ENCODE measurements around a stretch of chr20.

GRCh38 chr20:50151002-50151544 lies 2.5 kb downstream of the PEDS1 start:
- PRO-cap = no peak

DNA sequence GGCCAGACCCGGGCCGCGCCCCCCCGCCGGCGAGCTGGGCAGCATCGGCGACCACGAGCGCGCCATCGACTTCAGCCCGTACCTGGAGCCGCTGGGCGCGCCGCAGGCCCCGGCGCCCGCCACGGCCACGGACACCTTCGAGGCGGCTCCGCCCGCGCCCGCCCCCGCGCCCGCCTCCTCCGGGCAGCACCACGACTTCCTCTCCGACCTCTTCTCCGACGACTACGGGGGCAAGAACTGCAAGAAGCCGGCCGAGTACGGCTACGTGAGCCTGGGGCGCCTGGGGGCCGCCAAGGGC lies 505 bp downstream of the CEBPB start:
- PRO-cap = bidirectional peak, plus-strand start at position 206 of the sequence, minus-strand start outside the sequence

DNA sequence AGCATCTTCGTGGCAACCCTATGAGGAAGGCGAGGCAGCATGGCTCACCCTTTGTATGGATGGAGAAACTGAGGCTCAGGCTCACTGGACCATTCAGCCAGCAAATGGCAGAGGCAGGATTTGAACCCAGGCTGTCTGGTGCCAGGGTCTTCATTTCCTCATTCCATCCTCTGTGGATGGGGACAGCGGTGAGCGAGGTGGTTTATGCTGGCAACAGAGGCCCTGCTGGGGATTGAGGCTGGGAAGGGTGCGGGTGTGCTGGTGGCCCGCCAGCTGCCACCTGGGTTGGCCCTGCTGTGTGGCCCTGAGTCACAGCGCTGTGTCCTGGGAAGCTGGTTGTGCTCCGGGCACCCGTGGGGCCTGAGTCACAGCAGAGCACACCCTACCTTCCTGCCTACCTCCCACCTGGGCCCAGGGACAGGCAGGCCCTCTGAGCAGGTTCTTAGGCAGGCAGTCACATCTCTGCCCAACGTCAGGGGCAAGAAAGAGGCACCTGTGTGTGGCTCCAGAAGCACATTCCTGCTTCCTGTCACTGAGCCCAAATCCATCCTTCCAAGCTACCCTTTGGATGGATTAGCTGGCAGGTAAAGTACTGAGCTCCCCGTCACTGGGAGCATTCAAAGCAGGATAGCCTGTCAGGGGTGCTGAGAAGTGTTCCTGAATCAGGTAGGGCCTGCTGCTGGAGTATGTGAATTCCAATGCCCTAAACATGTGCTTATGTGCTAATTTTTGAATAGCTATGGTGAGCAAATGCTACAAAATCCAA lies 53.8 kb downstream of the CEBPB start:
- PRO-cap = no peak

DNA sequence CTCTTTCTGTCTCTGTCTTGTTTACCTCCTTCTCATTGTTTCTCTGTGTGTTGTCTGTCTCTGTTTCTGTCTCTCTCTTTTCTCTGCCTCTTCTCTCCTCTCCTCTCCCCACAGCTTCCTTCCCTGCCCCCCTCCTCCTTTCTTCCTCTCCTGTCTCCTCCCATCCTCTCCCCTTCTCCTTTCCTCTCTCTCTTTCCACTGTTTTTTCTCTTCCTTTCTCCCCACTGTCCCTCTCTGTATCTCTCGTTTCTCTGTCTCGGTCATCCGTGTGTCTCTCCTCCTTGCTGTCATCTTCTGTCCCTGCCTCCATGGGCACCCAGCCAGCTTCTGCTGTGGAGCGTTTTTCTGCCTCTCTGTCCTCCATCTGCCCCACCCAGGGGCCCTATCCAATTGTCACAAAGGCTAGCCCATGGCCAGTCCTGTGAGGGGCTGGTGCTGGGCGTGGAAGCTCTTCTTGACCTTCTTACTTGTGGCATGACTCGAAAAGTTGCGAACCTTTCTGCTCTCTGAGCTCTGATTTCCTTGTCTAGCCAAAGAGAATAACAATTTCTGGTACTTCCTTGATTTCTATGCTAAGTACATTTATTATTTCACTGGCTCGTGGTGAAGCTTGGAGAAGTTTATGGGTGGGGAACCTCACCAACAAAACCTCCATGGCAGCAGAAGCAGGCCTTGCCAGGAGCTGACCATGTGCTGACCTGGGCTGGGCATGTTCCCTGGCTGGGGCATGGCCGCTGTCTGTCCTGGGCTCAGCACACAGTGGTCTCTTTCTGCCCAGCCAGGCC lies 69.2 kb downstream of the CEBPB start:
- PRO-cap = no peak

DNA sequence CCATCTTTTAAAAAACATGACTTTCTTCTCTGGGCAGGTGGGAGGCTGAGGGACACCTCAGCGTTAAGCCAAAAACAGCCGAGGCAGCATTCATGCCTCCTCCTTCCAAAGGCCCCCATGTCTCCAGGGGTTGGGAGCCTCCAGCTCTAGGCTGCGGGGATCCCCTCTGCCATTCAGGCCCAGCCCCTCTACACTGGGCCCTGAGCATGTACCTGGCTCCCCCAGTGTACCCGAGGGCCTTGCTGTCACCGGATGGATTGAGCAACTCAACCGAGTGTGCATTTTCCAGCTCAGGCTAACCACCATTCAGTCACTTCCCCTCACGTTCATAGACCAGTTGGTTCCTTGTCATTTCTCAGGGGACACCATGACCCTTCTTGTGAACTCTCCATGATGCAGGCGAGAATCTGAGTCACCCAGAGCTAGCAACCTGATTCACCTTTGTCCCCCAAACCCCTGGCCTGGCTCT lies 158.6 kb downstream of the CEBPB start:
- PRO-cap = no peak

DNA sequence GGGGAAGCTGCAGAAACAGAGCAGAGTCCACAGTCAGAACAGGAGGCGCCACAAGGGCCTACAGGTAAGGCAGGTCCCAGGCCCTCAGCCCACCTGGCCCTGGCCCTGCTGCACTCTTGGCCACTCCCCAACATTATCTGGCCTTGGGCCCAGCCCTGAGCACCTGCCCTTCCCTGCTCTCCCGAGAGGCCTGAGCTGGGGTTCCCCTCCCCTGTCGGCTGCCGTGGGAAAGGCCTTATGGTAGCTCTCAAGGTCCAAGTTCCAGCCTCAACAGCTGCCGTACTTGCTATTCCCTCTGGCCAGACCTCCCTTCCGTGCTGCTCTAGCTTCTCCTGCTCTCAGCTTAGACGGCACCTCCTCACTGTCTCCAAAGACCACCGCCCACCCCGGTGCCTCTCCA lies 140.6 kb upstream of the PTPN1 start:
- PRO-cap = no peak

- PRO-cap = no peak
These were observed 123.6 kb upstream of the PTPN1 start for GRCh38 chr20:50386398-50387074.

DNA sequence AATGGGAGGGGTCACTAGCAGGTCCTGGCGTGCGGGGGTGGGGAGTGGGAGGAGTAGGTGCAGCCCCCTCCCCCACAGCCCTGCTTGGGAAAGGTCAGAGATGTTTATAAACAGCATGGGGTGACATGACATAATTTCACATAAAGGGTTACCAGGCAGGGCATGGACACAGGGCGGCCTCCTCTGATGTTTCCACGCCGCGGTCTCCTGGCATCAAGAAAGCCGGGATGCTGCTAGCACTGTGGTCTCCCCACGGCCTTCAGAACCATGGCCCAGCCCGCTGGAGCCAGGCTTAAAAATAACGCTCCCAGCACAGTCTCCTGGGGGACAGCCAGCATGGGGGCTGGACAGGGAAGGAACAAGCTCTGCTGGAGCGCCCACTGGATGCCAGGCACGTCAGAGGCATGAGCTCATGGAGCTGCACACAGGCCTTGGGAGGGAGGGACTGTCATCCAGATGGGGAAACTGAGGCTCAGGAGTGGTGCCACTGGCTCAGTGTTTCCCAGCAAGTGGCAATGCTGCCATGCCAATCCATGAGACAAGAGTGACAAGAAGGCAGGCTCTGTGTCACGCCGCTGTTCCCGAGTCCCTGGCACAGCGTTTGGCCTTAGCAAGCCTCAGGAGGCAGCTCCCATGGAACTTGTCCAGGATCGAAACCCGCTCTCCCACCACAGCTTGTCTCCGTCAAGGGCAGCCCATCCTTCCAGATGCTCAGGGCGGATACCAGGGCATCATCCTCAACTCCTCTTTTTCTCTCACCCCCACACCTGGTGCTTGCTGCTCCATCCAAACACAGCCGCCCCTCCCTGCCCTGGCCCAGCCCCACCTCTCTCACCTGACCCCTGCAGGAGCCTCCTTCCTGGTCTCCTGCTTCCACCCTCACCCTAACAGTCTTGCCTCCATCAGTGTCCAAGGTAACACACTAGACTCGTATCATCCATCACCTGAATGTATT lies 110.8 kb upstream of the PTPN1 start:
- PRO-cap = no peak

GRCh38 chr20:50400950-50401238 lies 109.3 kb upstream of the PTPN1 start:
- PRO-cap = no peak

GRCh38 chr20:50519406-50520025 lies 9.3 kb downstream of the PTPN1 start:
- PRO-cap = no peak

- PRO-cap = no peak
These were observed 62.6 kb downstream of the PTPN1 start for GRCh38 chr20:50572709-50573344.

GRCh38 chr20:50580908-50581630 lies 70.9 kb downstream of the PTPN1 start:
- PRO-cap = no peak

DNA sequence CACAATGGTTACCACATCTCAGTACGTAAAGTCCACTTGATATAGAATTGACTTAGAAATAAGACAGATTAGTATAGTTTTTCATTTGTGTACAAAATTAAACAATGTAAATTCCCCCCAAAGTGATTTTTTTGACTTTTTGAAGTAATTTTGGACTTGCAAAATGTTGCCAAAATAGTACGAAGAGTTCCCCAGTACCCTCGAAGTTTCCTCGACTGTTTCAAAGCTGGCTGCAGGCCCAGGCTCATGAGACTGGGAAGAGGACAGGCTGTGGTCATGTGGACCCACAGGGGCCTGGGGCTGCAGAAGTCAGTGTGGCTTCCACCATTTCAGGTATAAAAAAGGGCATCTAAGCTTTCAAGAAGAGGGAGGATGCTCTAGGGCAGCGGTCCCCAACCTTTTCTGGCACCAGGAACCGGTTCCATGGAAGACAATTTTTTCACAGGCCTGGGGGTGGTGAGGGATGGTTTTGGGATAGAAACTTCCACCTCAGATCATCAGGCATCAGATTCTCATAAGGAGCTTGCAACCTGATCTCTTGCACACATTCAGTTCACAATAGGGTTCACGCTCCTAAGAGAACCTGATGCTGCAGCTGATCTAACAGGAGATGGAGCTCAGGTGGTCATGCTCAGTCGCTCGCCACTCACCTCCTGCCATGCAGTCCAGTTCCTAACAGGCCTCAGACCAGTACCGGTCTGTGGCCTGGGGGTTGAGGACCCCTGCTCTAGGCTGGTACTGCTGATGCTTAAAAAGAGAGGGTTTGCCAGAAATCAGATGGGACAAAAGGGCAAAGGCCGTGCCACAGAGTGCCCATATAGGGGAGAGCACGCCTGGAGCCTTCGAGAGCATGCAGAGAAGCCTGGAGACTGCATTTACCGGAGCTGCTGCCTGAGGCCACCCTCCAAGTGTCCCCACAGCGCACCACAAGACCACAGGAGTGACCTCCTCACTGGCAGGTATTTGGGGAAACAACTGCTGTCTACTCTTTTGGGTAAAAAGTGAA lies 75.2 kb downstream of the PTPN1 start:
- PRO-cap = no peak

DNA sequence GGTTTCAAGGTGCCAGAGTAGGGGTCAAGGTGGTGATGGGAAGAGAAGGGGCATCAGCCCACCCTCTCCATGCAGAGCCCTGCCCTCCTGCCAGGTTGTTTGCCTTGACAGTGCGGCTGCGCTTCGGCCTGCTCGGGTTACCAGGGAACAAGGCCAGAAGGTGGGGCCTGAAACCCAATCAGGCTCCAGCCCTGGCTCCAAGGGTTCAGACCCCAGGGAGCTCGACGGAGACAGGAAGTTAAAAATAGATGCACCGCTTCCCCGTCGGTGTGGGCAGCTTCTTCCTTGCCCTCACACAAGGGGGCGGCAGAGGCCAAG lies 65.4 kb downstream of the RIPOR3 start:
- PRO-cap = unidirectional peak, plus-strand start at position 208 of the sequence

DNA sequence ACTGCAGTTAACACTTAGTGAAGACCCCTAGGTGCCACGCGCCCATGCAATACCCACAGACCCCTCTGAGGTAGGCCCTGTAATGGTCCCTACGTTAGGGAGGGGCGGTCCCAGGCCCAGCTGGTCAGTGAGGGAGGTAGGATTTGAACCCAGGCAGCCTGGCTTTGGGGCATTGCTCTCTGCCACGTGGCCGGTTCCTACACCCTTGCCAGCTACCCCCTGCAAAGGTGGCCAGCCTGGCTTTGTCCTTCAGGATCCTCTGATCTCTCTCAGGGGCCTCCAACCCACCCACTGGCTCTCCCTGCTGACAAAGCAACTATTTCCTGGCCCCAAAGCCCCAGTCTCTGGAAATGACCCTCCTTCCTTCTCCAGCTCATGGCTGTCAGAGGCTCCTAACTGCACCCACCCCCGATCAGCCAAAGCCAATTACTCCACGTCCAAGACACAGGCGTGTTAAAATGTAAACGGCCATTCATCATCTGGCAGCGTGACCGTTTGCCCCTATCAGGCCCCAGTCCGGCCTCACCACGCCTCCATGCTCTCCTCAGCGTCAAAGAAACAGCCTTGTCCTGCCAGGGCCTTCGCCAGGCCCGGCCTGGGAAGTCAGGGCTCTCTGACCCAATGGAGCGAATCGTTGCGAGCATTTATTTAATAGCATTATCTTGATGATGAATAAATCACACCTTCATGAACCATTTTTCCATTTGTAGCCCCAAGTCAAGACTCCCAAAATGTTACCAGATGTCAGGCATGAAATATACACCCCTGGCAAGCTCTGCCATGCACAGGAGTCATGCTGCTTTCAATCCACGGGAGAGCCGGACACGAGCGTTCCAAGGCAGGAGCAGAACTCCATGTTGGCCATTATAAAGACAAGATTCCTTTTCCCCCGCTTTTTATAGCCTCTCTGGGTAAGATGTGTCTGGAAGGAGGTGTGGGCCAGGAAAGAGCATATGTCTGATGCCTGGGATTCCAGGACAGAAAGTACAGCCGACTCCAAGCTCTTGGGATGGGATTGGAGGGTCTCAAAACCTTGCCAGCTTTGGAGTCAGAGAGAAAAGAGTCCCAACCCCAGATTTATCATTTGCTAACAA lies 17.8 kb downstream of the RIPOR3 start:
- PRO-cap = no peak

DNA sequence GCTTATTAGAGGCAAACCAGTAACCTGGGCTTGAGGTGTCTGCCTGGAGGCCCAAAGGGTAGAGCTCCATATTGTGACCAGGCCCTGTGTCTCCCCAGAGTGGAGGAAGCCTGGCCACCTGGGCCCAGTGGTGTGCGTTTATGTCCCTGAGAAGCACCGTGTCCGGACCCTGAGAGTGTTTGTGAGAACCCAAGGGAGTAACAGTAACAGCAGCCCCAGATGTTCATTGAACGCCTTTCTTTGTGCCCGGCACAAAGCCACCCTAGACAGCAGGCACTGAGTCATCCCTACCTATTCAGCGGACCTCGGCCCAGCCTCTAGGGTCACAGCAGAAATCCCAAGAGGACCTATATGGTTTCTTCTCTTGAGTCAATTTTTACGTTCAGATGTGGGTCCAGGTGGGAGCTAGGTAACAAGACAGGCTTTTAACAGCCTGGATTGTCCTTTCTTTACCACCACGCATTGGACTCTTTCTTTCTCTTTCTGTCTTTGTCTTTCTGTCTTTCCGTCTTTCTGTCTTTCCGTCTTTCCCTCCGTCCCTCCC lies 24.5 kb downstream of the BCAS4 start:
- PRO-cap = no peak

- PRO-cap = no peak
These were observed 42.8 kb downstream of the BCAS4 start for GRCh38 chr20:50837451-50838206.

- PRO-cap = no peak
These were observed 45.9 kb downstream of the ADNP start for GRCh38 chr20:50885182-50885952.

DNA sequence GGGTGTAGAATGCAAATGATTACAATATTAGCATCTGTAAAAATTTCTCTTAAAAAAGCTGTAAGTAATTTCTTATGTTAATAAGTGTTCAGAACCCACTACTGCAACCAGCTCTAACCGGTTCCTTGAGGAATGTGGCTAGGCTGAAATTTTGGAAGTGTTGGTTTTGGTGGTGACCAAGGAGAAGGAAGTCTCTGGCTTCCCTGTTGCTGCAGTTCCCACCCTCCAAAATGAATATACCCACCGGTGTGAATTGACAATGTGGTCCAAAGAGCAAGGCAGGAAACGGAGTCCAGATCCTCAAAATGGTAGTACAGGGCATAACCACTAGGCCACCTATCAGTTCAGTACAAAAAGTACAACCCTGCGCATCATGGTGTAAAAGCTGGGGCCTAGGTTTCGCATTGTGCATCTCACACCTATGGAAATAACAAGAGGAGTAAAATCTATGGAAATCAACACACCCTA lies 2.8 kb downstream of the ADNP start:
- PRO-cap = no peak

DNA sequence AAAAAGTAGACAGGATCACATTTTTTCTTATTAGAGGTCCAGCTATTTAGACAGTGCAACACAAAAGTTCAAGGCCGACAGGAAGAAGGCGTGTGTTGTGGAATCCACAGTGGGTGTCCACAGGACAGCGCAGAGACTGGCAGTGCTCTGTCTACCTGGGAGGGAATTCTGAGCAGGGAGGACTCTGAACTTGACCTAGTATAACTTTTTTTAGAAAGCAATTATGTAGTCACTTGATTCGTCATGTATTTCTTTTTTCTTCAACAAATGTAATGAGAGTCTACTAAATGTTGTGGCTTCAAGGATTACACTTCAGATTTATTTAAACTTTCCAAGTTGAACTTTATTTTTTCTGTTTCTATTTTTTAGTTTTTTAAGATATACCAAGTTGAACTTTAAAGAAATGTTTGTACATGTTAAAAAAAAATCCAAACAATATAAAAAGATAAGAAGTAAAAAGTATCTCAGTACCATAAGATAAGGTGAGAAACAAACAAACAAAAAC lies 25.7 kb downstream of the MOCS3 start:
- PRO-cap = no peak